ENCODE measurements around a stretch of chr1.

DNA sequence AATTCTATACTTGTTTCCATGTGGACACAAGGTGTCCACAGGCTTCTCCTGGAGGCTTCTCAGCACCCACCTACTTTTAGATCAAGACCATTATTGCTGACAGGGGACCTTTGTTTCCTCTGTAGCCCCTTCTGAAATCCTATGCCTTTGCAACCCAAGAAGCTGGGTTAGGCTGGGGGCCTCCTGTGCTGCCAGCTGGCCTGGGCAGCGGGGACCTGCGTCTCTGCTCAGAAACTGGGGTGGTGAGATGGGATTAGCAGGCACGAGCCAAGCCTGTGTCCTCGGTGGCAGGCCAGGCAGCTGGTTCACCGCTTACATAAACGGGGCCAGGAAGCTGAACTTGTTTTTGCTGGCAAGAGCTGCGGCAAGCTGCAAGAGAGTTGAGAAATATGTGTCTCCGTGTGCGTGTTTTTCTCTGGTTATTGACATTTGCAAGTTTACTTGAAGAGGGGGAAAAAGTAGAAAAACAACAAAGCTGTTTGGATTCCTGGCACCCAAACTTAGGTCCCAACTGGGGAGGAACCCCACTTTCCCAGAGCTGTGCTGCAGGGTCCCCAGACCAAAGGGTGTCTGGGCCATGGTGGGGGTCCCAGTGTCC, 14.3 kb downstream of the IL6R start:
- PRO-cap: no peak
- RAMPAGE, long total RNA: no peak

- PRO-cap: no peak
- RAMPAGE, long total RNA: no peak
These were observed 28.4 kb downstream of the IL6R start for GRCh38 chr1:154433548-154434009.

DNA sequence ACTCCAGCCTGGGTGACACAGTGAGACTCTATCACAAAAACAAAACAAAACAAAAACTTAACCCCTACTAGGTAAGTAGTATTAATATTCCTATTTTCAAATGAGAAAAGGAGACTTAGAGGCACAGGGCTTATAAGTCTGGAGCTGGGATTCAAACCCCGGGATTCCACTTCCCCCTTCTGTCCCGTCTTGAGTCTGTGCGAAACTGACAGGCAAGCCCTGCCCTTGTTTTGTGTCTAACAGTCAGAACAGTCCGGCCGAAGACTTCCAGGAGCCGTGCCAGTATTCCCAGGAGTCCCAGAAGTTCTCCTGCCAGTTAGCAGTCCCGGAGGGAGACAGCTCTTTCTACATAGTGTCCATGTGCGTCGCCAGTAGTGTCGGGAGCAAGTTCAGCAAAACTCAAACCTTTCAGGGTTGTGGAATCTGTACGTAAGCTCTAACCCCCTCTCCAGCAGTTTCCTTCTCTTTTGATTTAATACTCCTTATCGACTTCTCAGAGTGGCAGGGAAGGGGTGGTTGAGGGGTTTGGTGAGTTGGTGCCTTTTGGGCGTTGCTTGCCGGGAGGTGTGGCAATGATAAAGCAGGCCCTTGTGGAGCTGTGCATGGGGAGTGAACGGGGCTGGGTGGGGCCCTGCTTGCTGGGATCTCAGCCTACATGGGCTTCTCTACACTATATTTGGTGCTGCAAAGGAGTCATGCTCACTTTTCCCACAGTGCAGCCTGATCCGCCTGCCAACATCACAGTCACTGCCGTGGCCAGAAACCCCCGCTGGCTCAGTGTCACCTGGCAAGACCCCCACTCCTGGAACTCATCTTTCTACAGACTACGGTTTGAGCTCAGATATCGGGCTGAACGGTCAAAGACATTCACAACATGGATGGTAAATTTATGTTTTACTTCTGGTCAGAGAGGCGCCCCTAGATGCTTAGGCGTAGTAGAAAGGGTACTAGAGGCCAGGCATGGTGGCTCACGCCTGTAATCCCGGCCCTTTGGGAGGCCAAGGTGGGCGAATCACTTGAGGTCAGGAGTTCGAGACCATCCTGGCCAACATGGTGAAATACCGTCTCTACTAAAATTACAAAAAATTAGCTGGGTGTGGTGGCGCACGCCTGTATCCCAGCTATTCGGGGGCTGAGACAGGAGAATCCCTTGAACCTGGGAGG, 29.5 kb downstream of the IL6R start:
- PRO-cap: no peak
- RAMPAGE, long total RNA: no peak

GRCh38 chr1:154451088-154451303, 45.9 kb downstream of the IL6R start:
- PRO-cap: no peak
- RAMPAGE, long total RNA: no peak

- PRO-cap: no peak
- RAMPAGE, long total RNA: no peak
These were observed 39.0 kb upstream of the TDRD10 start for GRCh38 chr1:154463129-154463381.

DNA sequence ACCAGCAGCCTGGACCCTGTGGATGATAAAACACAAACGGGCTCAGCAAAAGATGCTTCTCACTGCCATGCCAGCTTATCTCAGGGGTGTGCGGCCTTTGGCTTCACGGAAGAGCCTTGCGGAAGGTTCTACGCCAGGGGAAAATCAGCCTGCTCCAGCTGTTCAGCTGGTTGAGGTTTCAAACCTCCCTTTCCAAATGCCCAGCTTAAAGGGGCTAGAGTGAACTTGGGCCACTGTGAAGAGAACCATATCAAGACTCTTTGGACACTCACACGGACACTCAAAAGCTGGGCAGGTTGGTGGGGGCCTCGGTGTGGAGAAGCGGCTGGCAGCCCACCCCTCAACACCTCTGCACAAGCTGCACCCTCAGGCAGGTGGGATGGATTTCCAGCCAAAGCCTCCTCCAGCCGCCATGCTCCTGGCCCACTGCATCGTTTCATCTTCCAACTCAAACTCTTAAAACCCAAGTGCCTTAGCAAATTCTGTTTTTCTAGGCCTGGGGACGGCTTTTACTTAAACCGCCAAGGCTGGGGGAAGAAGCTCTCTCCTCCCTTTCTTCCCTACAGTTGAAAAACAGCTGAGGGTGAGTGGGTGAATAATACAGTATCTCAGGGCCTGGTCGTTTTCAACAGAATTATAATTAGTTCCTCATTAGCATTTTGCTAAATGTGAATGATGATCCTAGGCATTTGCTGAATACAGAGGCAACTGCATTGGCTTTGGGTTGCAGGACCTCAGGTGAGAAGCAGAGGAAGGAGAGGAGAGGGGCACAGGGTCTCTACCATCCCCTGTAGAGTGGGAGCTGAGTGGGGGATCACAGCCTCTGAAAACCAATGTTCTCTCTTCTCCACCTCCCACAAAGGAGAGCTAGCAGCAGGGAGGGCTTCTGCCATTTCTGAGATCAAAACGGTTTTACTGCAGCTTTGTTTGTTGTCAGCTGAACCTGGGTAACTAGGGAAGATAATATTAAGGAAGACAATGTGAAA, 36.3 kb upstream of the TDRD10 start:
- PRO-cap: no peak
- RAMPAGE, long total RNA: no peak

DNA sequence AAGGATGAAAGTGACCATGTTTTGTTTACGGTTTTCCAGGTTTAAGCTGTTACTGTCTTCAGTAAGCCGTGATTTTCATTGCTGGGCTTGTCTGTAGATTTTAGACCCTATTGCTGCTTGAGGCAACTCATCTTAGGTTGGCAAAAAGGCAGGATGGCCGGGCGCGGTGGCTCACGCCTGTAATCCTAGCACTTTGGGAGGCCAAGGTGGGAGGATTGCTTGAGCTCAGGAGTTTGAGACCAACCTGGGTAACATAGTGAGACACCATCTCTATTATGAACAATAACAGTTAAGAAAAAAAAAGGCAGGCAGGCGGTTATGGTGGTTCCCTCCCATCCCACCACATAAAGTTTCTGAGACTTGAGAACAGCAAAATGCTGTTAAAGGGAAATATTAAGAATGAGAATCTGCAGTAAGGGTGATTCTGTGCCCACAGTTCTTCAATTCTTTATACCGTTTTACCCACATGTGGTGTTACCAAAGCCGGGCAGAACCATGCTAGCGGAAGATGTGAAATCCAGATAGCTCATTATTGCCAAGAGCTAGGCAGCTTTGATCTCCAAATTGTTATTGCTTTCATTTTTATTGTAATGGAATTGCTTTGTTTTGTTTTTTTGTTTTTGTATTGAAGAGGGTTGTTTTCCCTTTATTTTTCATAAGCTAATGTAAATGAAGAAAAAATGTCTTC, 34.4 kb upstream of the TDRD10 start:
- PRO-cap: no peak
- RAMPAGE, long total RNA: no peak

GRCh38 chr1:154484872-154485752, 16.9 kb upstream of the TDRD10 start:
- PRO-cap: no peak
- RAMPAGE, long total RNA: no peak

DNA sequence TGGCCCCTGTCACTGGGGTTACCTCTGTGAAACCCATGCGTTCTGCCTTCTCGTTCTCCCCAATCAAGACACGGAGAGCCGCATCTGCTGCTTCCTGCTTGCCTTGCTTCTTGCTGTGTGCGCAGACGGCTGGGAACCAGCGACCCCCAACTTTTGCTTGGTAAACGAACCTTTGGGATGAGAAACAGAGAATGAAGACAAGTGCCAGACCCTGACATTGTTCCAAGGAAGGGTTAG, 17.8 kb downstream of the ADAR start:
- PRO-cap: no peak
- RAMPAGE, long total RNA: no peak

- PRO-cap: no peak
- RAMPAGE, long total RNA: no peak
These were observed 9.8 kb downstream of the ADAR start for GRCh38 chr1:154598236-154598632.

- PRO-cap: no peak
- RAMPAGE, long total RNA: no peak
These were observed 5.9 kb downstream of the ADAR start for GRCh38 chr1:154601767-154602799.

DNA sequence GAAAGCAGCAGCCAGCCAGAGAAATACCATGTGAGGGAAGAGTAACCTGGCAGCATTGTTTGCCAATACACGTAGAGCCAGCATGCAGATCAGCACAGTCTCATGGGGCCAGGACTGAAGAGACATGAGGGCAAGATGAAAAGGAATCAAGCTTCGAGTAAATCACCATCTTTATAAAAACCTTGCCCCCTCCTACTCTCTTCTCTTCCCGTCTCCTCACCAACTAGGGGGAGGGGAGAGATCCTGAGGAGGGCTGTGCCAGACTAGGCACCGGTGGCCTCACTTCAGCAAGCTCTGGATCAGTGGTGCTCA, 88.6 kb upstream of the ADAR start:
- PRO-cap: no peak
- RAMPAGE, long total RNA: no peak

DNA sequence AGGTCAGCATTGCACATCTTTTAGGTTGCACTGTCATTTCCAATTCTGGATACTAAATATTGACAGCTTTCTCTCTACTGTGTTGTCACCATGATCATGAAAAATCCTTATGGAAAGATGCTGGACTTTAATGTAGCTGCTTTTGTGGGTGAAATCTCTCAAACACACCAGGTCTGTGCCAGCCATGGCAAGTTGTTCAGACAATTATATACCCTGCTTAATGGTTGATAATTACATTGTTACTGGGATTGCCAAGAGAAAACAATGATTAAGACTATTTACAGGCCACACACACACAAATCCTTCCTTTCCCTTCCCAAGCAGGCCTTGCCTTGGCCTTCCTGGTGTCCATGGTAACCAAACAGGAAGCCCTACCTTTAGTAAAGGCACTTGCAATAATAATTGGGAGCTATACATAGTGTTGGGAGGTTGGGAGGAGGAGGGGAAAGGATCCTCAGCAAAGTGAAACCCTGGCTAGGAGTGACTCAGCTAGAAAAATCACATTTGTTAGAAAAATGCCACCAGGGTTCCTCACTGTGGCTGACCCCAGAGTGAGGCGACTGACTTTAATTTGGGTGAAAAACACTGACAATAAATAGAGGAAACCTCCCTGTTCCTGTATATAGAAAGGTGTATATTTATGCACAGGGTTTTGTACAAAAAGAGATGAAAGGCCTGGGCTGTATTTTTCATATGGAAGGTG, 122.2 kb upstream of the ADAR start:
- PRO-cap: no peak
- RAMPAGE, long total RNA: no peak

DNA sequence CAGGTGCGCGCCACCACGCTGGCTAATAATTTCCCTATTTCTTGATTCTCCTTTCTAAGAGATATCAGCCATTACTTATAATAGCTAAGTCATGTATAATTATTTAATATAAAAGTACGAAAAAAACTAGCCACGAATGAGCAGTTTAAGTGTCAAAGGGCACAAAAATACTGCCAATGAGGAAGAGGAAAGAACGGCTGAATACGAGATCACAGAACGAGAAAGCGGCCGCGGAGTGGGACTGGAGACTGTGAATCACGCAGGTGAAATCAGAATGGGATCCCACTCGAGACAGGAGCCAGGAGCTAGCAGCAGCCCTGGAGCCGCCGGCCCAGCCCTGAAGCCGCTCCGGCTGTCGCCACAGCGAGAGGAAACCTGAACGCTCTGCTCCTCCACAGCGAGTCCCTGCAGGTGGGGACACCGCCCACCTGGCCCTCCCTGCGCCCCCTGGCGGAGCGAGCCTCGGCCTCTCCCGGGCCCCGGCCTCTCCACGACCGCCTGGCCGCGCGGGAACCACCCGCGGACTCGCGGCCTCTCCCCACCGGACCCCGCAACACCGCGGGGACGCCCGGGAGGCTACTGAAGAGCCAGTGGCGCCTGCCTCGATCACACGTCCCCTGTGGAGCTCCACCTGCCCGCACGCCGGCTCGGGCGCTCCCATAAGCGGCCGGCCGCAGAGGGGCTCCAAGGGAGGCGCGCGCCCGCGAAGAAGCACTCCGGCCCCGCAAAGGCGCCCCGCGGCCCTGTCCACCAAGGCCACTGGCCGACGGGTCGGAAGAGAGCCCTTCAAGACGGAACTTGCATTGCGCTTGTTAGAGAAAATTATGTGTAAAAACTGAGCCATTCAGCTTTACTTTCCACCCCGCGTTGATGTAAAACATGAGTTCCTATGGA, 109.7 kb downstream of the KCNN3 start:
- PRO-cap: no peak
- RAMPAGE, long total RNA: no peak

GRCh38 chr1:154808346-154809504, 61.4 kb downstream of the KCNN3 start:
- PRO-cap: no peak
- RAMPAGE, long total RNA: no peak

GRCh38 chr1:154859770-154860201, 10.3 kb downstream of the KCNN3 start:
- PRO-cap: bidirectional peak, plus-strand start at chr1:154859986, minus-strand start at chr1:154859876
- RAMPAGE, long total RNA: start-site peak on the minus strand at chr1:154859853-154859916, 56 and 15 reads in 2 replicates

GRCh38 chr1:154861534-154862225, 8.4 kb downstream of the KCNN3 start:
- PRO-cap: no peak
- RAMPAGE, long total RNA: no peak

DNA sequence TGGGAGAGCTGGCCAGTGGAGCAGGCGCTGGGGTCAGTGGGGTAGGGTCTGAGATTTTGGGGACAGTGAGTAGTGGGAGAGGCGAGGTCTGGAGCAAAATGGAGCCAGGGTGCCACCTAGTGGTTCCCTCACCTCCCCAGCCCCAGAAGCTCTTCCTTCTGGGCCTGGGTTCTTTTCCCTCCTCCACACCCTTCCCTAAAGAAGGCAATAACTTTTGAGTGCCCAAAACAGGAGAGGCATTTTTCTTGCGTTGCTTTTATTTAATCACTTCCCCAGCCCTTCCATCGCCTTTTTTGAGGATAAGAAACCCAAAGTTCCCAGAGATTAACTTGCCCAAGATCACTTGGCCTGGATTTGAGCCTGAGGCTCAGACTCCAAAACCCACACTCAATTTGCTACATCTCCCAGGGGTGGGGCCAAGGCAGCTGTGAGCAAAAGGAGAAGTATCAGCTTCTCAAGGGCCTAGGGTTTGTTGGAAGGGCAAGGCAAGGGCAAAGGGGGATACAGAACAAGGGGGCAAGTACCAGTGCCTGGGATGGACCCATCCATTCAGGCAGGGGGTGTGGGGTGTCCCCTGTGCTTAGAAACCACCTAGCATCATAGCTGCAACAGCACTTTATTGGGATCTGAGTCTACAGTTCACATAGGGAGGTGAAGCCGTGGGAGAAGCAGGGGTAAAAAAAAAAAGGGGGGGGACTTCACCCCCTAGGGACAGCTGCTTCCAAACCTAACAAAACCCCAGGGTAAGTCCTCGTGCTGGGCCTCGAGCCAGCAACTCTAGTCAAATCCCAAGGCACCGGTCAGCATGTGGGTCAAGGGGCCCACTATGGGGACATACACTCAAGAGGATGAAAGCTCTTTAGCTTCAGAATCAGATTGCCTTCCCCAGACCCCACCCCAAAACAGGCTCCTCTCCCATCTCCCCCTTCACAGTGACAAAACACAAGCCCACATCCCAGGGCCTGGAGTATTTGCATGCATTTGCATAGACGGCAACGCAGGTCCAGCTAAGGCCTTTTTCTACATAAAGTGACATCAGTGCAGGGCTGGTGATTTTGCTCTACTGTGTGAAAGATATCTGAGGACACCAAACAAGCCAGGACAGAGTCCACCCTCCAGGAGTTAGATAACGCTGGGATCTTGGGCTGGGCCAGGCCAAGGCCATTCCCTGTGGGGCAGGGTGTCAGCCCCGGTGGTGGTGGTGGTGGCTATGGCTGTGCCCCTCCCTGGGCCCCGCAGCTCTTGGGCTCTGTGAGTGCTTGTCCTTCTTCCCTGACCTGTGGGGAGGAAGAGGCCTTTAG, 7.8 kb upstream of the PMVK start:
- PRO-cap: no peak
- RAMPAGE, long total RNA: no peak

- PRO-cap: no peak
- RAMPAGE, long total RNA: no peak
These were observed 1.2 kb downstream of the CKS1B start for GRCh38 chr1:154975383-154976457.

DNA sequence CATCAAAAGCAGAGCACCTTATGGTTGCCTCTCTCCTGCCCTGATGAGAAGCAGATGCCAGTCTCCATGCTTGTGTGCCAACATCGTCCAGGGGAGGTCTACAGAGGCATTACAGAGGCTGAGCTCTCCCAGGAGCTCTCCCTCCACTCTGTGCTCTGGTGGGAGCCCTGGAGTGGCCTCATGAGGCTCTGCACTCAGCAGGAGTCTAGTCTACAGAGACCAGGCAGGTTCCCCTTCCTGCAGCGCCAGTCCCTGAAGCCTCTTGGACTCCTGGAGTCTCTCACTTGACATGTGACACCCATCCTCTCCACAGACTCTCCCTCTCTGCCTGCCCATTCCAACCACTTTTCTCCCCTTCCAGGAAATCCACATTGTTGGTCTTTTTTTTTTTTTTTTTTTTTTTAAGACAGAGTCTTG, 3.4 kb downstream of the DCST1 start:
- PRO-cap: no peak
- RAMPAGE, long total RNA: no peak

Data from OCI-LY7 (cell line).